BE2C (cell line): ENCODE measurements around a stretch of chr2.

DNA sequence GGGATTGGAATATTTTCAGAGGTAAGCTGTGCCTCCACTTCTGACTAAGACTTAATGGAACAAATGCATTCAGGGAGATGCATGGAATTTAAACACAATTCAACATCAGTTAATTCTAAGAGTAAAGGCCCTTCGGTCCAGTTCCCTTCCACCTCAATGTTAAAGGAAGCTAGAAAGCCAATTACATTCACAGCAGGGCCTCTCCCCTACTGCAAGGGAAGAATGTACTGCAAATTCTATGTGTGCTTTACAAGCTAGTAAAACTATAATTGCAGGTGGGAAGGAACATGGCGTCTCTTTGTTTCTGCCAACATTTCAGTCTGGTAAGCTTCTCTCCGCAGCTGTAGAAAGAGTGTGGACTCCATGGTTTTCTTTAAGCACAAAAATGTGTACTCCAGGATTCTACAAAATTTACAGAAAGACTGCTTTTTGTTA, 126.8 kb upstream of the FZD5 start:
- RRBS, result no CpG with 5 or more reads among the region's 3 CpGs

DNA sequence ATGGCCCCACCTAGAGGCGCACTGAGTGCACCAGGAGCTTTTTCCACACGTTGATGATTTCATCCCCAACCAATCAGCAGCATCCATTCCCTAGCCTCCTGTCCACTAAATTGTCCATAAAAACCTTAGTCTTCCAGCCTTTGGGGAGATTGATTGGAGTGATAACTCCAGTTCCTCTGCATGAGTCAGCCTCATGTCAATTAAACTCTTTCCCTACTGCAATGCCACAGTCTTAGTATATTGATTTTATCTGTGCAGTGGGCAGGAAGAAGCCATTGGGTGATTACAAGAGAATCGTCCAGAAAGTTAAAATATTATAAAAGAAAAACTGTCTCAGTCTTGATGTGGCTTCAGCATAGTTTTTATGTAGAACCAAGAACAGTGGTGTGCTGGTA, 9.0 kb upstream of the PLEKHM3 start:
- RRBS, result no CpG with 5 or more reads among the region's 3 CpGs

- RRBS, result no CpG with 5 or more reads among the region's 4 CpGs
These were observed 7.6 kb downstream of the IDH1 start for GRCh38 chr2:208247155-208247743.

DNA sequence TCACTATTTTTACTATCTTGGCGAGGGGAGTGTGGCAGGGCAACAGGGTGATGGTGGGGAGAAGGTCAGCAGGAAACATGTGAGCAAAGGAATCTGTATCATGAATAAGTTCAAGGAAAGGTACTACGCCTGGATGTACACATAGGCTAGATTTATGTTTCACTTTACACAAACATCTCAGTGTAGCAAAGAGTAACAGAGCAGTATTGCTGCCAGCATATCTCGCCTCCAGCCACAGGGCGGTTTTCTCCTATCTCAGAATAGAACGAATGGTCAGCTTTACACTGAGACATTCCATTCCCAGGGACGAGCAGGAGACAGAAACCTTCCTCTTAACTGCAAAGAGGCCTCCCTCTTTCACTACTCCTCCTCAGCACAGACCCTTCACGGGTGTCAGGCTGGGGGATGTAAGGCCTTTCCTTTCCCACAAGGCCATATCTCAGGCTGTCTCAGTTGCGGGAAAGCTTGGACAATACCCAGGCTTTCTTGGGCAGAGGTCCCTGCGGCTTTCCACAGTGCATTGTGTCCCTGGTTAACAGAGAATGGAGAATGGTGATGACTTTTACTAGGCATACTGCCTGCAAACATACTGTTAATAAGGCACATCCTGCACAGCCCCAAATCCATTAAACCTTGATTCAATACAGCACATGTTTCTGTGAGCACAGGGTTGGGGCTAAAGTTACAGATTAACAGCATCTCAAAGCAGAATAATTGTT, 2.2 kb upstream of the IDH1 start:
- RRBS, result no CpG with 5 or more reads among the region's 9 CpGs

GRCh38 chr2:208267546-208268045, 1.5 kb downstream of the PIKFYVE start:
- RRBS, result no CpG with 5 or more reads among the region's 23 CpGs

DNA sequence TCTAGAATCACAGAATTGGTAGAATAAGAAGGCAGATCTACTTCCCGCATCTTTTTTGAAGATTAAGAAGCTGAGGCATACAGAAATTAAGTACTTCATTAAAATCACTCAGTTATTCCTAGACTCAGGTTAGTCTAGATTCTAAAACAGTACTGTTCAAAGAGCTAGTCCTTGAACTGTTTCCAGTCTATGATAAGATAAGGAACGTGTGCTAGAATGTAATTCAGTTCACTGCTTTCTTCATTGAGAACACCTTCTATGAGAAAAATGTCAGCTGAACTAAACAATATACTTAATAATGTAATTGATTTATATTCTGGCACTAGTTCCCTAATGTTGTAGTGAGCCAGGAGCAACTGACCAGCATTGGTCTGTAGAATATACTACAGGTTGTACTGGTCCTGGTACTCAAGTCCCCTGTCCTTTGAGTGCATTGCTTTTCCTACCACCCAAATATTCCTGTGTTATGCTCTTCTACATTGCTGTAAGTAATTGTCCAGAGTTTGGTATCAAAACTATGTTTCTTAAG, 53.5 kb upstream of the PTH2R start:
- RRBS, result no CpG with 5 or more reads among the region's 2 CpGs

DNA sequence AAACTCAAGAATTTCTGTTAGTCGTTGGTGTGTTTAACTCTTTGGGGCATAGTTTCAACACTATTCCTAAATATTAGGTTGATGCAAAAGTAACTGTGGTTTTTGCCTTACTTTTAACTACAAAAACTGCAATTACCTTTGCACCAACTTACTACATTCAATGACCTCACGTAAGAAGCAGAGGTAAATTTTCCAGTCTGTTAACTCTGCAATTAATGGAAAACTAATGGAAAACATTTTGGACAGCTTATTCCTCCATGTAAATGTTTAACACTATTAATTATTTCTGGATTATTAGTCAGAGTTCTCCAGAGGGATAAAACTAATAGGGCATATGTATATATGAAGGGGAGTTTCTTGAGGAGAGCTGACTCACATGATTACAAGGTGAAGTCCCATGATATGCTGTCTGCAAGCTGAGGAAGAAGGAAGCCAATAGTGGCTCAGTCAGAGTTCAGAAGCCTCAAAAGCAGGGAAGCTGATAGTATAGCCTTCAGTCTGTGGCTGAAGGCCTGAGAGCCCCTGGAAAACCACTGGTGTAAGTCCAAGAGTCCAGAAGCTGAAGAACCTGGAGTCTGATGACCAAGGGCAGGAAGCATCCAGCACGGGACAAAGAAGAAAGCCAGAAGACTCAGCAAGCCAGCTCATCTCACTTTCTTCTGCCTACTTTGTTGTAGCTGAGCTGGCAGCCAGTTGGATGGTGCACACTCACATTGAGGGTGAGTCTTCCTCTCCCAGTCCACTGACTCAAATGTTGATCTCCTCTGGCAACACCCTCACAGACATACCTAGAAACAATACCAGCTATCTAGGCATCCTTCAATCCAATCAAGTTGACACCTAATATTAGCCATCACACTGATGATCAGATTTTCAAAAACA, 135.9 kb downstream of the PTH2R start:
- RRBS, result no CpG with 5 or more reads among the region's 3 CpGs

GRCh38 chr2:212143935-212144384, 394.6 kb downstream of the ERBB4 start:
- RRBS, result no CpG with 5 or more reads among the region's 5 CpGs

DNA sequence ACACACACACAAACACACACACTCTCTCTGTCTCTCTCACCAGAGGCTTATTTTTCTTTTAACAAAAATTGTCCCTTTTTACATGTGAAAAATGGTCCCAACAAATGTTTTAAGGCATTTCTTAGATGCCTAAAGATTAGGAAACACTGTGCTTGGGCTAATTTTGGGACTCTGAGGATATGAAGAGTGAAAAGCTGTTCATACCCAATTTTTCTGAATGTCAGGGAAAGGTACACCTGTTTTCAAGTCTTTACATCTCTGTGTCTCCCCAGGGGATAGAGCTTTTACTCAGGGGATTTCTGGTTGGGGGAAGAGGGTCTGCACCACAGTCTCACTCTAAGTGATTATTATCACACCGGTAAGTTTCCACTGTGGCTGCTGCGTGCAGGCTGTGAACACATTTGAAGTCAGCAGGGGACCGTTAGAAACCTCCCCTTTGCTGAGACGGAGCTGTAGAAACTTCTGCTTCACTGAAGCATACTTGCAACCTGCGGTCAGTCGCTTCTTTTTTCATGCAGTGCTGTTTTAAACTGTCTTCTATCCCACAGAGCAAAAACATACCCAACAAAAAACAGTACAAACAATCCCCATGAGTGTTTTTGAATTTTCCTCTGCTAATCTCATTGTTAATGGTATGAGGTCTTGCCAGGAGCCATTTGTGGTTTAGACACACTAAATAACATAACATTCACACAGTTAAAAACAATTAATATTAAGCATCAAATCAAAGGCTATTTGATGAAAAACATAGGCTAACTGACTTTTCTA, 51.2 kb upstream of the SPAG16 start:
- RRBS, result no CpG with 5 or more reads among the region's 6 CpGs

- RRBS, result no CpG with 5 or more reads among the region's 6 CpGs
These were observed 1.7 kb upstream of the ABCA12 start for GRCh38 chr2:215139927-215140629.

DNA sequence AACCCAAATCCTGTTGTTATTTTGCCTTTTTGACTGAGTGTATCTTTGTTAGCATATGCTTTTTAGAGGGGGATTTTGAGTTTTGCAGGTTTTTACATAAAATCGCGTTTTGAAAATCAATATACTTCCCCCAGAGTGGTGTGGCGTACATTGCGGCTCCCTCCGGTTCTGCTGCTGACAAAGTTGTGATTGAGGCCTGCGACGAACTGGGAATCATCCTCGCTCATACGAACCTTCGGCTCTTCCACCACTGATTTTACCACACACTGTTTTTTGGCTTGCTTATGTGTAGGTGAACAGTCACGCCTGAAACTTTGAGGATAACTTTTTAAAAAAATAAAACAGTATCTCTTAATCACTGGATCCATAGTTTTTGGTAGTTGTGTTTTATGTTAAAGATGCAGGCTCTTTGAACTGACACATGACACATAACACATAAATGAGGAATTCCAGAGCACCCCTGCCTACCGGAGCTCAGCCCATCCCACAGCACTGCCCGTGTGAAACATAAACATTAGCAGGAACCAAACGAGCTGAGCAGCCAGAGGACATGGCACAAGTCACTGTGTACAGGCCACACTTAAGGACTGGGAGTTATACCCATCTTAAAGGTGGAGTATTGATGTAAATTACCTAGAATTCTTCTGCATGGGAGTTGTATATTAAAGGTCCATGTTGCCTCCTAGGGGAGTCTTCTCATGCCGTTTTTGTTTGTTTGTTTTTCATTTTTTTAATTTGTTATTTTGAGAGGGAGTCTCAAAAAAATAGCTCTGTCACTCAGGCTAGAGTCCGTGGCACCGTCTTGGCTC, 37.7 kb downstream of the ATIC start:
- RRBS, result no CpG with 5 or more reads among the region's 17 CpGs

DNA sequence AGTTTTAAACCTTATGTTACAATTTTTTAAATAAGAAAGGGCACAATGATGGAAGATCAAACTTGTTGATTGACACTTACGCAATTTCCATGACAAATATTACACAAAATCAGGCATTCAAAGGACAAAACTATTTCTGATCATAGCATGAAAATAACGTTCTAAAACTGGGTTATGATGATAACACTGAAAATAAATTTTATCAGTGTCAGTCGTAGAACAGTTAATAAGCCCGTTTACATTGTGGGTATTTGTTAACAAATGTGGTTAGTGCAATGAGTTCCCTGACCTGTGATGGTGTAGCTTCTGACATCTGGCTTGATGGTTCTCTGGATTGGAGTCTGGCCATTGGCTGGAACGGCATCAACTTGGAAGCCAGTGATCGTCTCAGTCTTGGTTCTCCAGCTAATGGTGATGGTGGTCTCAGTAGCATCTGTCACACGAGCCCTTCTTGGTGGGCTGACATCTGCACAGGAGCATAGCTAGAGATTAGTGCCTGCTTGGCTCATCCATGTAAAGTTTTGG, 59.6 kb downstream of the FN1 start:
- RRBS, result no CpG with 5 or more reads among the region's 7 CpGs

GRCh38 chr2:215431030-215431385, 4.9 kb downstream of the FN1 start:
- RRBS, result no CpG with 5 or more reads among the region's 1 CpG

GRCh38 chr2:215657819-215658312, 222.0 kb upstream of the FN1 start:
- RRBS, result no CpG with 5 or more reads among the region's 5 CpGs

- RRBS, result no CpG with 5 or more reads among the region's 3 CpGs
These were observed 60.3 kb downstream of the MREG start for GRCh38 chr2:215952905-215953680.

DNA sequence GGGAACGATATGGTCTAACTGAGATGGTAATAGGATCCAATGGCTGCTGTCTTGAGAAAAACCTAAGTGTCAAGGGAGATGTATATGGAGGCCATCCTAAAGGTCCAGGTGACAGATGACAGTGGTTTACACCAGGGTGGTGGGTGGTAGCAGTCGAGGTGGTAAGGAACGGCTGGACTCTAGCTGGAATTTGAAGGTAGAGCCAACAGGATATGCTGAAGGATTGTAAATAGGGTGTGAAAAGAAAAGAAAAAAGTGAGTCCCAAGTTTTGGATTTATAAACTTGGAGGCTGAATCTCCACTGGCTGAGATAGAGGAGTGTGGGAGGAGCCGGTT, 2.2 kb upstream of the MREG start:
- RRBS, result no CpG with 5 or more reads among the region's 4 CpGs

GRCh38 chr2:216082464-216083277, 952 bp downstream of the TMEM169 start:
- RRBS, result no CpG with 5 or more reads among the region's 10 CpGs

DNA sequence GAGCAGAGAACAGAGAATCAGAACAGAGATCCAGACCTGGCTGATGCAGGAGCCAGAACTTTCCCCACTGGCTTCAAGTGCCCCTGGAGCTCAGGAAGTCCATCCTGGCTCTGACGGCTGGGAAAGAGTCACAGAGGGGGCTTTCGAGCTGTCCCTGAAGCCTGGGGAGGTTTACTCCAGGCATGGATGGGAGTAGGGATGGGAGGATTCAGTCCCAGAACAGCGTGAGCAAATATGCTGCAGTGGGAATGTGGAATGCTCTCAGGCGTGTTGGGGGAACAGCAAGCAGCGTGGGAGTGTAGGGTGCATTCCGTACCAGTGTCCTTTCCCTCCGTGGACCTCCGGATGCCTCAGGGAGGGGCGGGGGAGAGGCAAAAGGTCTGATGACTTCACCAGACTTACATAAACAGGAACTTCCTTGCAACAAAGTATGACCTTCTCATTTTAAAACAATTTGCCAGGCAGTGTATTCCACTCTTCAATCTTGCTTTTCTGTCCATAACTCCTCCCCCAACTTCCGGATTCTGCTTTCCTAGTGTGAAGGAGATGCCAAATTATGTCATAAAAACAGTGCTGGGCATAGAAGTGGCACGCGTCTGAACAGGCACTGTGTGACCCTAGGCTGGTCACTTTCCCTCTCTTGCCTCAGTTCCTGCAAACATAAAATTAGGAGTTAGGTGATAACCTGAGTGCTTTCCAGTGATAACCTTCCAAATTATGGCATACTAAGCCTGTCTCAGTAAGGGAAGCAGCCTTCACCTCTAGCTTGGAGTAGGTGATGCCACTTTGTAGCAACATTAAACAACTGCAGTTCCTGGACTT, 36.9 kb downstream of the RPL37A start:
- RRBS, result no CpG with 5 or more reads among the region's 12 CpGs

DNA sequence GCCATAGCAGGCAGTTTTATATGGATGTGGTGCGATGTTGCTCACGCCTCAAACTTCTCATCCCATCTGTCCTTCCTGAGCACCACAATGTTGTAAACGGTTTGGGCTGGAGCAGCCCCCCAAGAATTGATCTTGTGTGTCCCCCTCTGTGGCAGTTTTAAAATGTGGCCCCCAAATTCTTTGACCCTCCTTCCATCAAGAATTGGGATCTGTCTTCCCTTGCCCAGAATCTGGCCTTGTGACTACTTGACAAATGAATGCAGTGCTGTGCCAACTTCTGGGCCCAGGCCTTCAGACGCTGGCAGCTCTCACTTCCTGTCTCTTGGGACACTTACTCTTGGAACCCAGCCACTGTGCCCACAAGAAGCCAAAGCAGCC, 56.5 kb downstream of the RPL37A start:
- RRBS, result no CpG with 5 or more reads among the region's 4 CpGs

DNA sequence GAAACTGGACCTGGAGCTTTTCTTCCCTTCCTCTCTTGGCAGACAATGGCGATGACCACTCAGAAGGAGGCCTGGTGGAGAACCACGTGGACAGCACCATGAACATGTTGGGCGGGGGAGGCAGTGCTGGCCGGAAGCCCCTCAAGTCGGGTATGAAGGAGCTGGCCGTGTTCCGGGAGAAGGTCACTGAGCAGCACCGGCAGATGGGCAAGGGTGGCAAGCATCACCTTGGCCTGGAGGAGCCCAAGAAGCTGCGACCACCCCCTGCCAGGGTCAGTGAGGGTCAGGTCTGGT, 27.2 kb downstream of the IGFBP2 start:
- RRBS, result 80% methylated on average over 1 of the region's 9 CpGs